ENCODE results near the genes C16orf92, YPEL3, SULT1A3, CTF1 and FBXL19.

DNA sequence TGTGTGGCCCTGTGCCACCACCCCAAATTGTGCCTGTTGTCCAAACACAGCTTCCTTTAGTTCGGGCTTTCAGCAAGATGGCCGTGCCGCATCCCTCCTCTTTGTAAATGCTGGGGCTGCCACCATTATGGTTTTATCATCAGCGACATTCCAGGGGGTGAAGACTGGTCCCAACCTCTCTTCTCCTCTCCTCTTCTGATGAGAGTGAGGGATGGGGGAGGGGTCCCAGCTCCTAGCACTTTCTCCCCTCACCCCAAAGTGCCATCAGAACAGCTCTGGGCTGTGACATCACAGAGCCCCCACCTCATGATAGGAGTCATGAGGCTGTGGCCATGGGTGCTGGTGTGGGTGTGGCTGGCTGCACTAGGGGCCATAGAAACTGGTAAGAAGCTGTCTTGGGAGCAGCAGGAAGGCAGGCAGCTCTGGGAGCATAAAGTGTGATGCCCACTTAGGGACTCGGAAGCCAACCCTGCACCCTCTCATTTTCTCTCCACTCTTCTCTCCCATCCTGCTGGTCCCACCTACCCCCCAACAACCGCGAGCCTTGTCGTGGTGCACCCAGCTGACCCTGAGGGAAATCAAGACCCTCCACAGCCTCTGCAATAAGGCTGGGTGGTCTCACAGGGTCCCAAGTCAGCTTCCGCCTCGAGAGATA, at the start of gene C16orf92:
C16orf92 (plus strand) TSS at position 176 of the 655 bp plus-strand sequence.
- PRO-cap = no peak
- RAMPAGE, long total RNA = no peak

- PRO-cap = no peak
- RAMPAGE, long total RNA = no peak
Observed at GRCh38 chr16:30086027-30086450, 5.7 kb downstream of the TBX6 start.

DNA sequence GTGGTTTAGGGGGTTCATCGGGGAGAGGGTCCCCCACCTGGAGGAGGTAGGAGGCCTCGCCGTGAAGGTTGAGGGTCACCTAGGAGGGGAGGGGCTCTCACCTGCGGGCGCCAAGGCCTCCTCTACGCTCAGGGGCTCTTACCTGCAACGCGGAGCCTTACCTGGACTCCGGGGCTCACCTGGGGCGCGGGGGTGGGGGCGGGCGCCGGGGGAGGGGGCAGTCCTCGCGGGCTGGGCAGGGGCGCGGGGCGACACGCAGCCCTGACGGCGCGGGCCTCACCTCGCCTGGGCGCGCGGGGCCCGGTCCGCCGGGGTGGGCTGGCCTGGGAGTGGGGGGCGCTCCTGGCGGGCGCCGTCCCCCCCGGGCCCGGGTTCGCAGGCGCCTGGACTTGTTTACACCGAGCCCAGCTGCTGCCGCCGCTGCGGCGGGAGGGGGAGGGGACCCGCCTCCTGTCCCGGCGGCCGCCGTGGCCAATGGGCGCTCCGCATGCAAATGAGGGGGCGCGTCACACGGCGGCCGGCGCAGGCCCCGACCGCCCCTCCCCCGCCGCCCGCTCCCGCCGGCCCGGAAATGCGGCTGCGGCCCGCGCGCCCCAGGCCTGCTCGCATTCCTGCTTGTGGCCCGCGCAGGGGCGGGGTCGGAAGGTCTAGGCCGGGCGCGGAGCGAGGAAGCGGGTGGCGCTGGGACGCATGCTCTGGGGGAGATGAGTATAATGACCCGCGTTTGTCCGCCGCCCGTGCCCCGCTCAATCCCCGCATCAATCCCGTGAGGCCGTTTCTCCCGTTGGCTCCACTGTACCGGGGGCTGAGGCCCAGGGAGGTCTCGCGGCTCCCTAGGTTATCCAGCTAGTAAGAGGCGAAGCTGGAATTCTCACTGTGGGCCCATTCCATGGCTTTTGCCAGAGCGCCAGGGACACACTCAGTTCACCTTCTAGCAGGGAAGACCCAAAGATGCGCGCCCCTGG, at the start of gene YPEL3:
YPEL3 (minus strand) TSS at position 397 of the 965 bp plus-strand sequence.
- PRO-cap = no peak
- RAMPAGE, long total RNA = no peak

- PRO-cap = no peak
- RAMPAGE, long total RNA = no peak
Observed at GRCh38 chr16:30116634-30117569, 3.6 kb upstream of the GDPD3 start.

GRCh38 chr16:30188139-30188687, 4.8 kb downstream of the CORO1A start:
- PRO-cap = no peak
- RAMPAGE, long total RNA = no peak

GRCh38 chr16:30199056-30199439, at the start of gene SULT1A3:
SULT1A3 (plus strand) TSS chr16:30199255.
- PRO-cap = no peak
- RAMPAGE, long total RNA = no peak

DNA sequence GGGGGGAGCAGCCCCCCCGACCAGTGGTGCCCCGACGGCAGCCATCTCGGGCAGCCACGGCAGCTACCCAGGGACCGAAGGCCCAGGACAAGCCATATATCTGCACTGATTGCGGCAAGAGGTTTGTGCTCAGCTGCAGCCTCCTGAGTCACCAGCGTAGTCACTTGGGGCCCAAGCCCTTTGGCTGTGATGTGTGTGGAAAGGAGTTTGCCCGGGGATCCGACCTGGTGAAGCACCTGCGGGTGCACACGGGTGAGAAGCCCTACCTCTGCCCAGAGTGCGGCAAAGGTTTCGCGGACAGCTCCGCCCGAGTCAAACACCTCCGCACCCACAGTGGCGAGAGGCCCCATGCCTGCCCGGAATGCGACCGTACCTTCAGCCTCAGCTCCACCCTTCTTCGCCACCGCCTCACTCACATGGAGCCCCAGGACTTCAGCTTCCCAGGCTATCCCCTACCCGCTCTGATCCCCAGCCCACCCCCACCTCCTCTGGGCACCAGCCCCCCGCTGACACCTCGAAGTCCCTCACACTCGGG, 2.8 kb downstream of the ZNF48 start:
- PRO-cap = no peak
- RAMPAGE, long total RNA = no peak

DNA sequence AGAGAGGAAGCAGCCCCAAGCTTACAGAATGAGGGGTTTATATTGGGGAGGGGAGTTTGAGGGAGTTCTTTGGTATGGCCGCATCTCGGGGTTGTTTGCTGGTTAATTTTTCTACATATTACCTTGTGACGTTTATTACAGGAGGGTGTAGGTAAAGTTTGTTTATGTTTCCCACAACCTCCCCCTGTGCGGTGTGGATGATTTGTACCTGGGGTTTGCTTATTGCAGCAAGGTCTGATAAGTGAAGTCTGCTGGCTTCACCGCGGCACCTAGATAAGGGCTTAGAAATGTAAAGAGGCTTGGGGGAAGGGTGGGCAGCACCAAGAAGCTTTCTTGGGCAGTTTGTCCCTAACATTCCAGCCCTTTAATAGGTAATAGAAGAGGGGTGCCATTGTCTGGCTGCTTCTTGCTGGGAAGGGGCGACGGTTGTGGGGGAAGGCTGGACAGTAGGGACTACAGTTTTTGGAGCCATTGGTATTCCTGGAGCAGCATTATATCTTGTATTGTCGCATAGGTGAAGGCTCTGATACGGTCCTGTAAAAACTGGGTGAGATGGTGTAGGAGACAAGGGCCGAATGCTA, 7.3 kb upstream of the ZNF747 start:
- PRO-cap = no peak
- RAMPAGE, long total RNA = no peak

GRCh38 chr16:30658553-30659594, 643 bp downstream of the FBRS start:
- PRO-cap = unidirectional peak, plus-strand start at chr16:30659149; unidirectional peak, plus-strand start at chr16:30659425
- RAMPAGE, long total RNA = no peak

- PRO-cap = no peak
- RAMPAGE, long total RNA = no peak
Observed at GRCh38 chr16:30724364-30725255, 15.8 kb upstream of the TMEM265 start.

- PRO-cap = no peak
- RAMPAGE, long total RNA = no peak
Observed at GRCh38 chr16:30741046-30741251, 507 bp downstream of the TMEM265 start.

DNA sequence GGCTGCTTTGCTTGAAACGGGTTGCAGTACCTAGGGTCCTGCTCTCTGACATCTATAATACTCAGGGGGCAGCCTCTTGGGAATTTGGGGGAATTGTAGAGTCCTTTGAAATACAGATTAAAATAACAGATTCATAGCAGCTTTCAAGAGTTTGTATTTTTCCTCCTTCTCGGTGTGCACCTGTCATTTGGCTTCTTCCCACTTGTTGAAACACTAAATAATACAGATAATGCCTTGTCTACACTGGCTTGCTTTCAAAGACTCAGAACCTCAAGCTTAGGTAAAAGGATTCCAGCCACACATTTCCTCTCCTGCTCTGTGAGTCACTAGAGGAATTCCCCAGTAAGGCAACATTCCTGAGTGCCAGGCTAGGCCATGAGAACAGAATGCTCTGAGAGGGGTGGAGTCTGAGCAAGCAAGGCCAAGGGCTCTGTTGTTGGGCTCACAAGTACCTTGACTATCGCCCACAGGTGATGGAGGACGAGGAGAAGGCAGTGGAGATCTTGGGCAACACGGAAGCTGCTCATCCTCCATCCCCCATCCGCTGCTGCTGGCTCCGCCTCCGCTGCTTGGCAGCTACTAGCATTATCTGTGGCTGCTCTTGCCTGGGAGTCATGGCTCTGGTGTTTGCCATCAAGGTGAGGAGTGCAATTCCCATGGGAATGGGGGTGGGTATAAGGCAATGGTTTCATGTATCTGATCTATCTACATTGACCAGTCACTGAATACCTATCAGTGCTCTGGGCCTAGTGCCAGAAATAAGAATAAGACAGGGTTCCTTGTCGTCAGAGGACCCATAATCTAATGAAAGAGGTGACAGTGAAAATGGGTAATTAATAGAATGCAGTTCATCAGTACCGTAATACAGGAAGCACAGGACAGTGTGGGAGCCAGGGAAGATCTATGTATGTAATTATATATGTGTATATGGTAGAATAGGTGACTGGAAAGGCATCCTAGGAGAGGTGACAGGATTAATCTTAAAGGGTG, 1.1 kb downstream of the TMEM265 start:
- PRO-cap = no peak
- RAMPAGE, long total RNA = no peak

GRCh38 chr16:30760648-30761738, 869 bp downstream of the CFAP119 start:
- PRO-cap = bidirectional peak, plus-strand start at chr16:30761578, minus-strand start at chr16:30761478
- RAMPAGE, long total RNA = start-site peak on the minus strand at chr16:30761478-30761503, 12 and 10 reads in 2 replicates

- PRO-cap = no peak
- RAMPAGE, long total RNA = no peak
Observed at GRCh38 chr16:30762801-30763440, 799 bp downstream of the RNF40 start.

GRCh38 chr16:30766760-30767352, 4.7 kb downstream of the RNF40 start:
- PRO-cap = no peak
- RAMPAGE, long total RNA = no peak

DNA sequence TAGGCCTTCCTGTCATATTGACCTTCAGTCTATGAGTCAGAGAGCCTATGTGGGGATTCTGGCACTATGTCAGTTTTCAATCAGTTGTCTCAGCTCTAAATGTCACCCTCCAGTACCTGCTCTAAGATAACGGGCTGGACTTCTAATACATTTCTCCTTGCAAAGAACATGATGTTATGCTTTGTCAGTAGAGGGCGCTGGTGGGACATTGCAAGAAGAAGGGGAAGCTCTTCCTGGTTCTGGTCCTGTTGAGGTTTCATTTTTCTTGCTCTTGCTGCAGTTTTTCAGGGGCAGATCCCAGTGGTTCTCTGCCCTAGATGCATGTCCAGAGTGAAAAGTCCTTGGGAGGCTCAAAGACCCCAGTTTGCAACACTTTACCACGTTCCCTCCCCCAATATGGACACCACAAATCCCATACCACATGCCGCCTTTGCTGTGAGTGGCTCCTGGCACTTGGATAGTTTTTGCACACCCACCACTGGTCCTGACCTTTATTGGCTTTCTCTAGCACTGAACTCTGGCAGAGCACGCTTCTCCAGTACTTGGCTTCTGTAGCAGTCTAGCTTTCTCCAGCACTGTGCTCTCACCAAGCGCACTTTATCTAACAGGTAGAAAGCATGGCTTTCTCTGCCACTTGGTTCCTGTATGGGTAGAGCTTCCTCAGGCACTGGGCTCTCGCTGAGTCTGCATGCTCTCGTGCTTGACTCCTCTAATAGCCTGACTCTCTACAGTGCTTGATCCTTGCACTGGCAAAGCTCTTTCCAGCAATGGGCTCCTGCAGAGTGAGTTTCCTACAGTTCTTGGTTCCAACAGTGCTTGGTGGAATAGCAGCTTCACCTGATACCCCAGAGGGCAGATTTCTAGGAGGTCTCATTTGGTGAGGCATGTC, 48.9 kb downstream of the BCL7C start:
- PRO-cap = no peak
- RAMPAGE, long total RNA = no peak

GRCh38 chr16:30894559-30895524, 965 bp upstream of the BCL7C start:
- PRO-cap = no peak
- RAMPAGE, long total RNA = no peak

- PRO-cap = unidirectional peak, plus-strand start at chr16:30896816
- RAMPAGE, long total RNA = no peak
Observed at GRCh38 chr16:30896368-30896943, at the start of gene CTF1. CTF1 (plus strand) TSS chr16:30896614.

- PRO-cap = bidirectional peak, plus-strand start at chr16:30902605, minus-strand start at chr16:30902271
- RAMPAGE, long total RNA = no peak
Observed at GRCh38 chr16:30901620-30902872, 5.6 kb downstream of the CTF1 start.

DNA sequence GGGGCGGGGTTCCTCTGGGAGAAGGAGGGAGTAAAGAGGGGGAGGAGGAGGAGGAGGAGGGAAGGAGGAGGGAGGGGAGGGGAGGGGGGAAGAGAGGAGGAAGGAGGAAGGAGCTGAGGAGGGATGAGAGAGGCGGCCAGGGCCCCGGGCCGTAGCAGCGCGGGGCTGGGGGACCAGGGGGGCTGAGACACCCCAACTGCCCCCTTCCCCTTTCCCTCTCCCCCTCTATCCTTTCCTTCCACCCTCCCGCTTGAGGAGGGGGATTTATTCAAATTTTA, at the start of gene FBXL19:
FBXL19 (plus strand) TSS at position 90 of the 278 bp plus-strand sequence.
- PRO-cap = bidirectional peak, plus-strand start at position 90 of the sequence, minus-strand start outside the sequence
- RAMPAGE, long total RNA = no peak

Data from Karpas-422 (cell line).